GM23248 (cell line): ENCODE measurements around a stretch of chr12.

- RAMPAGE, long total RNA: no peak
Observed at GRCh38 chr12:70661711-70662258, 24.6 kb upstream of the PTPRB start.

DNA sequence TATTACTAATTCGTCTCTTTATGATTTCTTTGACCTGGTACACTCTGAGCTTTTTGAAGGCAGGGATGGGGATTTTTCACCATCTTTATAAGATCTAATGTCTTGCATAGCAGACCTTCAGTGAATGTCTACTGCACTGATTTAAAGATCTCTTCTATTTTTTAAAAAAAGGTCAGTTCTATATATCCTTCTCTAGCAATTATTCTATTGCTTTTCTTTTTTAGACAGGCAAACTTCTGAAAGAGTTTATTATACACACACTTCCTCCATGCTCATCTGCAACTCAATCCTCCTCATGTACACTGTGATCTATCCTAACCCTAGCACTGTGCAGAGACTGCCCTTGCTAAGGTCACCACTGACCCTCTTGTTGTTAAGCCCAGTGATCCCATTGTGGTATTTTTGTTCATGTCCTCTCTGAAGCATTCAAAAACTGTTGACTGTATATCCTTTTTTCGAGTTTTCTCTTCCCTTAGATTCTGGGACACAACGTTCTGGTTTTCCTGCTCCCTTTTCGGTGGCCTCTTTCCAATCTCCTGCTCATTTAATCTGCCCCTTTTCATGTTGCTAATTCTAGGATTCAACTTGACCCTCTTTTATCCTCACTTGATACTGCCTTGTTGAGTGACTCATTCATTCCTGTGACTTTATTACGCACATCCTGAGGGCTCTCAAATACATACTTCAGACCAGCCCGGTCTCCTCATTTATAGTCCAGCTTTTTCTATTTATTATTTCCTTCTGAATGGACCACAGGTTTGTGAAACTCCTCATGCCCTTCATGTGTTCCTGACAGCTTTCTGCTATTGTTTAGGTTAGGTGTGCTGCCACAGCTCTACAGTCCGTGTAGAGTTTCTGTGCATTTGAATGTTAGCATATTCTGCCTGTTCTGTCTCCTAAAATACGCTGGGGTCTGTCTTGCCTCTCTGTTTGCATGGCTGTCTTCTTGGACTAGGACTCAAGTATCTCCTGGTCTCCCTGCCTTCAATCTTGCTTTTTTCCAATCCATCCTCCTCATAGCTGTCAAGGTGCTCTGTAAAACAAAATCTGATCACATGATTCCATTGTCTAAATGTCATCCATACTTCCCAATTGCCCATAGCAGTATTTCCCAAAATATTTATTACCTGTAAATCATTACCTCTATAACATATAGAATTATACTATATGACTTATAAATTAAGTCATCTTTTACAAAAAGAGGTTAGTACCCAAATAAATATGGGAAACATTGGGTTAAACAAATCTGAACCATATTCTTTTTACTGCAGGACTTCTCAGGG is 54.1 kb upstream of the PTPRB start:
- RAMPAGE, long total RNA: no peak

GRCh38 chr12:71041616-71042033 is 116.2 kb downstream of the TSPAN8 start:
- RAMPAGE, long total RNA: no peak

DNA sequence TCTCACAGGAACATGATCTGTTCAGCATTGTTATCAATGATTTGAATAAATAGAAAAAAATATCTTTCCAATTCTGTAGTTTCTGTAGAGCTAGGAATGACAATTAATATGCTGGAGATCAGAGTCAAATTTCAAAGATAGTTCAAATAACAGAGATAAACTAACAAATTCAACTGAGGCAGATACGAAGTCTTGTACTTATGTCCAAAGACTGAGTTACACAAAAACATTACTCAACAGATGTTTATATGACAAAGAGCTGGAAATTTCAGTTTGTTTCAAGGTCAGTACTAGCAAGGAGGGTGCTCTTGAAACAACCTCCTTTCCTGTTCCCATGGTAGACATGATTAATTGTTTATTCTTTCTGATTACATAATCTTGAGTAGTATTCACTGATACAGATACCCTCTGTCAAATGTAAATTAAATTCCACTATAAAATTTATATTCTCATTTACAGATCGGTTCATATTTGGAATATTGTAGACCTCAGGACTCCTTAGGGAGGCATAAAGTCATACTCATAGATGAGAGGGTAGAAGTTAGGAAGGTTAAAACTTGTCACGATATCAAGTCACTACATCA is 23.4 kb downstream of the TSPAN8 start:
- RAMPAGE, long total RNA: no peak

- RAMPAGE, long total RNA: no peak
Observed at GRCh38 chr12:71214437-71214975, 56.7 kb upstream of the TSPAN8 start.

GRCh38 chr12:71662759-71663691 is 623 bp downstream of the ZFC3H1 start:
- RAMPAGE, long total RNA: no peak

DNA sequence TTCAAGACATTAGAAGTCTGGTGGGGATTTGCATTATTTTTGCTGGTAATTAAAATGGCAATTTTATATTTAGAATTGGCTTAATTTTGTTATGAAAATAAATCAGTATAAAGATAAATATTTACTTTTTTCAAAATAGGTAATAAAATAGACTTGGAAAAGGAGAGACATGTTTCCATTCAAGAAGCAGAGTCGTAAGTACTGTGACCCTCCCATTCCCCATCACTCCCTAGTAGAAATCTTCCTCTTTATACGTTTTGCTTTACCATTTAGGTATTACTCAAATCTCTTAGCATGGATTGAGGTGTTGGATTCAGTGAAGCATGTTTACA is 27.2 kb downstream of the RAB21 start:
- RAMPAGE, long total RNA: no peak

DNA sequence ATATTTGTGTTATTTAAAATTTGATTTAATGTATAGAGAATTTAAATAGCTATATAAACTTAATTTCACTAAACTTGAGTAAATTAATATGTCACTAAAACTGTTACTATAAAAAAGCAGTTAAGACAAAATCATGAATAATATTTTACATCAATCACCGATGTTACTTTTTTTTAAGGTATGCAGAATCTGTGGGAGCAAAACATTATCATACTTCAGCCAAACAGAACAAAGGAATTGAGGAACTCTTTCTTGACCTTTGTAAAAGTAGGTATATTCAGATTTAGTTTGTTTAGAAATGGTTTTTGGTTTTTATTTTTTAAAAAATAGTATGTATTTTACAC is 27.7 kb downstream of the RAB21 start:
- RAMPAGE, long total RNA: no peak

DNA sequence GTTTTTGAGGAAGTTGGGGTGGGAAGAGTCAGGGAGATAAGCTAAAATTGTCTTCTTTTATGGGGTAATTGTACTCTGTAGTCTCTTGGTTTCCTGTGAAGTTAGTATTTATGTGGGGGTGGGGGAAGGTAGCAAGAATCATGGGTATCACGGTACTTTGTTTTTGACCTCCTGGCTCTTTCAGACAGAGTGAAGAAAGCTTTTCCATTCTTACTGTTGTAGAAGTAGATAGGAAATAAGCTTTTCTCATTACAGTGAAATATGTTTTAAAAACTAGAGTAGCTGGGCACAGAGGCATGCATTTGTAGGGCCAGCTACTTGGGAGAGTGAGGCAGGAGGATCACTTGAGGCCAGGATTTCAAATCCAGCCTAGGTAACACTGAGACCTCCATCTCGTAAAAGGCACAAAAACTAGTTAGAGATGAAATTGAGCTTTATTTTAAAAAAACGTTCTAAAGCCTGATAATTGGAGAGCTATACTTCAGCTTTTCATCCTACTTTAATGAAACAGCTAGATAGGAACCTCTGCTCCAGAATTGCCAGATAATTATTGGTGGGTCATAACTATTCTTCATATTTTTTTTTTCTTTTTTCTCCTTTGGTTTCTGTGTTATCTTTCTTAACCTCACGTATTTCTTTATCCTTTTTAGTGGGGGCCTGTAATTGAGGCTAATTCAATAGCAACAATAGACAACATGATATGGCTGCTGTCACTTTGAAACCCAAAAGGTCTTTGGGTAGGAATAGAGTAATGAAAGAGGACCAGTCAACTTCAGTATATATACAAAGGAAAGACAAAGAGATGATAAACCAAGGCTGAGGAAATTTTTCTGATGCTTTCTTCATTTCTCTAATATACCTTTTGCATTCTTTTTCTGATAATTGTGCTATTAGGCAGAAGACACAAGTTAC is 33.3 kb downstream of the RAB21 start:
- RAMPAGE, long total RNA: no peak

GRCh38 chr12:71900463-71901040 is 38.1 kb upstream of the TPH2 start:
- RAMPAGE, long total RNA: no peak

DNA sequence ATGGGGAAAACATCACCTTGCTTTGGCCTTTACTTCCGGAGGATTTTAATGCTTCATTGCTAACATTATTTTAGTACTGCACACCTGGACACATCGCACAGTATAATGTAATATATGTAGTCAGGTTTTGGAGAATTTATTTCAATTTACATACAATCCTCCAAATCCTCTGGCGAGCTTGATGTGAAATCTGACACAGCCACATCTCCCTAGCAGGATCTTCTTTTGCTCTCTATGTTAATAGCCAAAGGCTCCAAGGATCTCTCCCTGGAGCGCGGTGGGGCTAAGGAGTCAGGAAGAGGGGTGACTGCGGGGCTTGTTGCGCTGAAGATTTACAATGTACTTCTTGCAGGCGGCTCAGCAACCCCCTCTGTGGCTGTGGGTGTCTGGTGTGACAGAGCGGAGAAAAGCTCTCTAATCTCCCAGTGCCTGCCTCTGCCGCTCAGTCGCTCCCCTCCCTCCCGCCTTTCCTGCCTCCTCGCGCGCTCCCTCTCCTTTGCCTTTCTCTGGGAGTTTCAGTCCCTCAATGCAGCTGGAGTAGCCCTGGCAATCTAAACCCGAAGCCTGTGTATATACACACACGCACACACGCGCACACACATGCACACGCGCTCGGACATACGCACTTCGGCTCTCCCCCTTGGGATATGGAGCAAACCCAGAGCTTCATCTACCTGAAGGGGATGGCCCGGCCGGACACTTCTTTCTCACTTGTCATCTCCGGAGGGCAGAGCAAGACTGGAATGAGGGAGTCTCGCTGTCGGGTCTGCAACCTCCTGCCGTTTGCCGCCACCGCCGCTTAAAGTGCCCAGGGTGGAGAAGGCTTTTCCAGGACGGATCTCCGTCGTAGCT is 795 bp upstream of the TRHDE start:
- RAMPAGE, long total RNA: no peak

DNA sequence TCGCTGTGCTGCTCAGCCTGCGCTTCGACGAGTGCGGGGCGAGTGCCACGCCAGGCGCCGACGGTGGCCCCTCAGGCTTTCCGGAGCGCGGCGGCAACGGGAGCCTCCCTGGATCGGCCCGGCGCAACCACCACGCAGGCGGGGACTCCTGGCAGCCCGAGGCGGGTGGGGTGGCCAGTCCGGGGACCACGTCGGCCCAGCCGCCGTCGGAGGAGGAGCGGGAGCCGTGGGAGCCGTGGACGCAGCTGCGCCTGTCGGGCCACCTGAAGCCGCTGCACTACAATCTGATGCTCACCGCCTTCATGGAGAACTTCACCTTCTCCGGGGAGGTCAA is 745 bp downstream of the TRHDE start:
- RAMPAGE, long total RNA: no peak

DNA sequence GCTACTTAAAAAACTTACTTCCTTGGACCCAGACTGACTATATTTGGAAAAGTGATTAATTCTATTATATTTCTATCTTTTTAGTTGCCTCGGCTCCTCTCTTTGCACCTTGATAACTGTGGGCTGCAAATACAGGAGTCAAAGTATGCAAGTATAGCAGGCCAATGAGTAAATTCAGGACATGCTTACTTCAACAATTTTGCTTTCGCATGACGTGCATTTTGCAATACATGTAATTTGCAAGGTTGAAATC is 1069.3 kb downstream of the TRHDE start:
- RAMPAGE, long total RNA: no peak

DNA sequence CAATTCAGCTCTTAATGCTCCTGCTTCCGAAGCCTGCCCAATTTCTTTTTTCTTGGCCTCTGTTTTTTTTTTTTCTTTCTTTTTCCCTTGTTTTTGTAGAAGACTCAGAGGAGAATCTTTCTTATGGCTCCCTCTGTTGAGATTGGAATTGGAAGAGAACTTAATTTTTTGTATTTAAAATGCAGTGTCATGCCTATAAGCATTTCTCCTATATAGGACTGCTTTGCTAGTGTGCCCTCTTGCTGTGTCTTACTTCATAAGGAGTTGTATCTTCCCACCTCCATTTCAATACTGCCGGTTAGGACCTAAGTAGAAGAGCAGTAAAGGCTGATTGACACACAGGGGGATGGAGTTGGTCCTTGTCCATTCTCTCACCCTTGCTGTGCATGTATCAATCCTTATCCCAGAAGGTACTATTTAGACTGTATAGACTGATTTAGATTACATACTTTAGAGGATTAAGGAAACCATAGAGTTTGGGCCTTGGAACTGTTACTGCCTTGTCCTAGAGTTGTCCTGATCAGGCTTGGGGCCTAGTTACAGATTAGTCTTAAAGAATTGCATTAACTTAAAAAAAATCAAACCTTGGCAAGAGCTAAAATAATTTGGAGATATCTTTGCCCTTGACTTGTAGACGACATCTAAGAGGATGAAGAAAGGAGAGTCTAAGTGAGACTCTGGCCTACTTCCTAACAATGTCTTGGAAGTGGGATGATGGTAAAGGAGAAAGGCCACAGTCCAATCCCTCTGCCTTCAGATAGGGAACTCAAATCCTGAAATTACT is 2.6 kb downstream of the ATXN7L3B start:
- RAMPAGE, long total RNA: no peak

- RAMPAGE, long total RNA: no peak
Observed at GRCh38 chr12:75481792-75482348, 1.3 kb downstream of the GLIPR1 start.

- RAMPAGE, long total RNA: no peak
Observed at GRCh38 chr12:75566637-75566836, 55.1 kb upstream of the KRR1 start.

GRCh38 chr12:75651129-75651674 is 139.8 kb upstream of the KRR1 start:
- RAMPAGE, long total RNA: no peak

DNA sequence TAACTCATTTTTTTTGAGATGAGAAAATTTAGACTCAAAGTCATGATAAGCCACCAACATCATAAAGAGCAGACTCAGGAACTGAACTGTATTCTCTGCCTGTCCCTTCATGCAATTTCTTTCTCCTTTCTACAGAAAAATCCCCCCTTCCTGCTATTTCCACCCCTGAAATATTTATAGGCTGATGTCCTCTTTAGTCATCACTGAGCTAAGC is 148.5 kb upstream of the KRR1 start:
- RAMPAGE, long total RNA: no peak

GRCh38 chr12:75720659-75721280 is 209.4 kb upstream of the KRR1 start:
- RAMPAGE, long total RNA: no peak

DNA sequence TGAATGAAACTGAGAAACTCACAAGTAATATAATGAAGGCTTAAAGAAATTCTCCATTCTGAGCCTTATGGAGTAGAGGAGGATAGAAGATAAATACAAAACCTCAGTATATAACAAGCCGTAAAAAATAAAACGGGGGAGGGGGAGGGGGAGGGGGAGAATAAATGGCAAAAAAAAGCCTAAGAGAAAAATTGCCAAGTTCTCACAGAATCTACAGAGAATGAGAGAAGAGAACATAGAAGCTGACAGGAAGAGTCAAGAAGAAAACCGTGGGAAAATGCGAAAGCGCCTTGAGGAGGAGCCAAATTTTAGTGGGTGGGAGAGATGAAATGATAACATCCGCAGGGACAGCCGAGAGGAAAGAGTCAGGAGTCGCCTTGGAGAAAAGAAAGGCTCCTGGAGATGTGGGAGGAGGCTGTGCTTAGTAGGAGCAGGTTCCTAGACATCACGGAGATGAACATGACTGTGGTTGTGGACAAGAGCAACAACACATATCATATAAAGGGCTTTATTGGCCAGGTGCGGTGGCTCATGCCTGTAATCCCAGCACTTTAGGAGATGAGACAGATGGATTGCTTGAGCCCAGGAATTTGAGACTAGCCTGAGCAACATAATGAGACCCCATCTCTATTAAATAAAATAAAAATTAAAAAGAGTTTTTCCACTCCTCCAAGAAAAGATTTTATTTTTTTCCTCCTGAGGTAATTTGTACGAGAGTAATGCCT is 102.3 kb downstream of the NAP1L1 start:
- RAMPAGE, long total RNA: no peak